GM19239 (cell line): ENCODE data around the genes TMEM179 and ZBTB42.

- RRBS, result 72% methylated on average over 6 of the region's 33 CpGs
Measured at GRCh38 chr14:104158744-104159420, 20.5 kb downstream of the KIF26A start.

DNA sequence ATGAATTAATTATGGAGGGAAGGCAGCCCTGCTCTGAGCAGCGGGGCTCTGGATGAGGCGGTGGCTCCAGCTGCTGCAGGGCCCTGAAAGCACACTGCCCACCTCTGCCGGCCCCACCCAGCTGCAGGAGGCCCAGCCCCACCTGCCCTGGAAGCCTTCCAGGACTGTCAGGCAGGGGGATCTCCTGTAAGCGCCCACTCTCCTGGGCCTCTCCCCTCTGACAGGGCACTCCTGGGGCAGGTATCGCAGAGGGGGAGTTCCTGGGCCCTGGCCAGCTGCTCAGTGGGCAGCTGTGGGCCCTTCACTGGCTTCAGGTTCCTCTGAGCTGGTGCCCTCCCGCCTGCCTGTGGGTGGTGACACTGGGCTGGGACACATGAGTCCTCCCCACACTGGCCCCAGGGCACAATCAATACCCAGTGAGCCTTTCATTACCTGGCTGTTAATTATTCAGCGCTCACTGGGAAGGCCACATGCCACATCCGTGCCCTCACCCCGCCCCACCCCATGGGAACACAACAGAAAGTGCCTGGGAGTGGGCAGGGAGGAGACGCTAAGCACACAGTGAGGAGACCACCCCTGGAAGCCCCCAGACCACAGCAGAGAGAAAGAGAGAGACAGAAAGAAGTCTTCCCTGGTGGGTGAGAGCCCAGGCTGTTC lies 142.3 kb upstream of the C14orf180 start:
- RRBS, result no CpG with 5 or more reads among the region's 10 CpGs

DNA sequence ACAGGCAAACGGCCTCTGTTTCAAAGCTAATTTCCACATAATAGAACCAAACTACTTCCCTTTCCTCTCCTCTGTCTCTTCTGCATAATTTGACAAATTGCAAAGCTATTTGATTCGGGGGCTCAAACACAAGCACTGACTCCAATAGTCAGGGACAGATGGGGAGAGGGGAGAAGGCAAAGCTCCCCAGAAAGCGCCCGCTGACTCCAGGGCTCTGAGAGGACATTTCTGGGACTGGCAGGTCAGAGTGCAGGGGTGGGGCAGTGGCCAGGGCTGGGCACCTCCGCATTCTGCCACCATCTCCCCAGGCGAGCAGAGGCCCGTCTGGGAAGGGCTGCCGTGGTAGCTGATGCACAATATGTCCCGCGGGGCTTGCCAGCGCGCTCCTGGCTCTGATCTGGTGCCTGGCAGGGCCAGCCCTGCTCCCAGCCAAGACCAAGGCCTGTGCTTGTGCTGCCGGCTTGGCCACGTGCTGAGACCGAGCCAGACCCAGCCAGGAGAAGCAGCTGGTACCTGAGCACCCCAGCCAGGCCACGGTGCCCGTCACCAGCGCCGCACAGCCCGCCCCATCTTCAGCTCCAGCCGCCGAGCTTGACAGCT lies 68.8 kb upstream of the C14orf180 start:
- RRBS, result no CpG with 5 or more reads among the region's 22 CpGs

DNA sequence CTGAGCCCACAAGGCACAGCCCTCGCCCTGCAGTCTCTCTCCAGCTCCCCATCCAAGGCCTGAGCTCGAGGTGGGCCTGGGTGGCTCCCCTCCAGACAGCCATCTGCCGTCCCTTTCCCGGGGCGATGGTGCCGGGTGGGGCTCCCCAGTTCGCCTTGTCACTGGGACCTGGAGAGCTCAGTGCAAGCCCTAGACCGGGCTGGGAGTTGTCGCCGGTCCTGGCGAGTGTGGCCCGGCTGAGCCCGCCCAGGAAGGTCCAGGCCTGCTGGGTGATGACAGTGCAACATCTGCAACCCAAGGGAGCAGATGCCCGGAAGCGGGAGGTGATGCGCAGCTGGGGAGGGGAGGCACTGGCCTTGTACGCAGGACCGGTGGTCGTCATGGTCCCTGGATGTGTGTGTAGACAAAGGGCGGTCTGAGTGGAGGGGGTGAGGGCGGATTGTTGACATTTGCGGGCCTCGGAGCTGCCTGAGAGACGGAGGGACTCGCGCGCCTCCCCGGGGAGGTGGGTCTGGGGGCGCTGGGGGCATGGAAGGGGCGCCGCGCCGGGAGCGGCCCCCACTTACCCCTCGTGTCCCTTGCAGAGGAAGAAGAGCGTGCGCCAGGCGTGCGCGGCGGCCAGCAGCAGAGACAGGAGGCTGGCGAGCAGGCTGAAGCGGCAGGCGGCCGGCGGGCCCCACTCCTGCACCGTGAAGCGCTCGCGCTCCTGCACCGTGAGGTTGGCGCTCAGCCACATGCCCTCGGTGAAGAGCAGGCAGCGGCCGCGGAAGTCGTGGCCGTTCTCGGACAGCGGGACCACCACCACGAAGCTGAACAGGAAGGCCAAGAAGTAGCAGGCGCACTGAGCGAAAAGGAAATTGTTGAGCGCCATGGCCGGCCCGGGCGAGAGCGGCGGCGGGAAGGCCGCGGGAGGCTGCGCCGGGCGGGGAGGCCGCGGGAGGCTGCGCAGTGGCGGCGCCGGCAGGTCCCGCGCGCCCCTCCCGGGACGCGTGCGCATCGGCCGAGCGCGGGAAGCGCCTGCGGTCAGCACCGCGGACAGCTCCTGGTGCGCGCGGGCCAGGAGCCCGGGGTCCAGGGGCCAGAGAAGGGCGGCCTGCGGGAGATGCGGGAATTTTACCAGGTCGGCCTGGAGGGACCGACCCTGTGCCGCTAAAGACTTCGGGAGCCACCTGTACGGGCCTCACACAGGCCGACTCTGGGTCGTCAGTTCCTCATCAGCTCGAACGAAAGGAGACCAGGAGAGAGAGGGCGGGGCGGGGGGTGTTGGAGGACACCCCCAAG lies at the start of gene TMEM179:
Gene TMEM179, minus strand, starts transcription at position 902 of the 1,281 bp plus-strand sequence.
- RRBS, result 13% methylated on average over 46 of the region's 114 CpGs

DNA sequence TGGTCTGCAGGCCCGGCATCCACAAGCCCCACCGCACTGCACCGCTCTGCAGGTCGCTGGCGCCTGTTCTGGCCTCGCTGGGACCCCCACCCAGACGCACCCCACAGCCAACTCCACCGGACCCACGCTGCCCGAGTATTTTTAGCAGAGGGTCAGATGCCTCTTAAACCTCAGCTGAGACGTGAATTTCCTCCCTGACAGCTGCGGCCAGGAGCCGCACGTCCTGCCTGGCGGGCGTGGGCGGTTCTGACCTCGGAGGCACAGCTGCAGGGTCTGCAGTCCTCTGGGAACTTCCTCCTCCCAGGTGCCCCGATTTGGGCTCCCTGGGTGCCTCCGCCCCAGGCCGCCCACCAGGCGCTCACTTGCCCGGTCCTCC lies 29.4 kb upstream of the INF2 start:
- RRBS, result 3% methylated on average over 5 of the region's 23 CpGs

DNA sequence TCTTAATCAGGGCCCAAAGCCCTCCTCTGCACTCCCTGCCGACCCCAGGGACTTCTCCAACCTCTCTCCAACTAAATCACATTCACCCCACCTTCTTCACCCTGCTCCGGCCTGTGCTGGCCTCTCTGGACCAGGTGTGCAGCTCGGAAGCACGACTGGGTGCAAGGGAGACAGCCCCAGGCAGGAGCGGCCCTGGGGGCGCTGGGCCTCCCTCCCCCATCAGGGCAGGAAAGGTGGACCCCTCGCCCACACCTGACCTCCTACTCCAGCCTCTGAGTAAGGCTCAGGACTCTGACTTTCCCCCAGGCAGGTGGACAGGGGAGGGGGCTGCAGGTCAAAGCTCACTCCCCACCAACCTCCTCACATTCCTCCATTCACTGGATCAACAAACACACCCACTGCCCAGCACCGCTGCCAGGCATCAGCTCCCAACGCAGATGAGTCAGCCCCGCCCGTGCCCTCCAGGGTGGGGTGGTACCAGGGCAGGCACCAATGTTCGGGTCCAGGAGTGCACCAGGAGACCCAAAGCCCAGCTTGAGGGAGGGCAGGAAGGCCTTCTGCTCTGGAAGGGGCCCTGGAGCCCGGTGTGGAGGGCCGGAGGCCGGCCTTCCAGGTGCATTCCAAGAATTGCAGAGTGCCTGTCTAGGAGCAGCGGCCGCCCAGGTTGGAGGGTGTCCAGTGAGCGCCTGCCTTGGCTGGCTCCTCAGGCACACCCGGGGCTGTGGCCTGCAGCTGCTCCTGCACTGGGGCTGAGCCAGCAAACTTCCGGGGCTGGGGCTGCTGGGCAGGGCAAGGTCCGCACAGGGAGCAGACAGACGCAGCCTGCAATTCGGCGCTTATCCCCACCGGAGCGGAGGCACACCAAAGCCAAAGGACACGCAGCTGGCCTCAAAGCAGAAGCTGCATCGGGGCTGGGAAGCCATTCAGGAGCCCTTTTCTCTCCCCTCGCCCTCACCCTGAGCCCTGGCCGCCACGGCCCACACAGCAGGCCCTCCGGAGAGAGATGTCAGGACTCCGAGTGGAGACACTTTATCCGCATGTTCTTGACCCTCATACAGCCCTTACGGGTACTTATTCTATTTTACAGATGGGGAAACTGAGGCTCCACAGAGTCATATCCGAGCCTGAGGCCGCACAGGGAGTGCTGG lies 1.5 kb upstream of the INF2 start:
- RRBS, result 79% methylated on average over 7 of the region's 37 CpGs

- RRBS, result no CpG with 5 or more reads among the region's 17 CpGs
Measured at GRCh38 chr14:104779889-104780294, 15.7 kb downstream of the AKT1 start.

DNA sequence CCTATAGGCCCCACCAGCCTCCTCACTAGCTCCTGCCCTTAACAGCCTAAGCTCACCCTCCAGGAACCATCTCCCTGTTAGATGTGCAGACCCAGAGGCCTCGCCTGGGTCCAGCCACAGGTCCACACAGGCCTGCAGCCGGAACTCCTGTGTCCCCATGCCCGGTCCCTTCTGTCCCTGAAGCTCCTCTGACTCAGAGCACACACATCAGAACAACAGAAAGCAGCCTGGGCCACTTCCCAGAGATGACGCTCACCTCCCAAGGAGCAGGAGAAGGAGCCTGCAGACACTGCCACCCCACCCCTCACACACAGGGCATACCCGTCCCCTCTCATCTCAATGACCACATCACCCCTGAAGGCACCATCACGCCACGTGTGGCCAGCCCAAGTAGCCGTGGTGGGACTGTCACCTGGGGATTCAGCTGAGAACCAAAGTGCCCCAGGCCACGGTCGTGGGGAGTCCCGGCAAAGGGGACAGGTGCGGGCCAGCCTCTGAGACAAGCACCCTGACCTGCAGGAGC lies 5.7 kb downstream of the AKT1 start:
- RRBS, result no CpG with 5 or more reads among the region's 12 CpGs

- RRBS, result 2% methylated on average over 61 of the region's 151 CpGs
Measured at GRCh38 chr14:104800104-104801206, at the start of gene ZBTB42. TSS of gene ZBTB42 (plus strand) at chr14:104801101.

DNA sequence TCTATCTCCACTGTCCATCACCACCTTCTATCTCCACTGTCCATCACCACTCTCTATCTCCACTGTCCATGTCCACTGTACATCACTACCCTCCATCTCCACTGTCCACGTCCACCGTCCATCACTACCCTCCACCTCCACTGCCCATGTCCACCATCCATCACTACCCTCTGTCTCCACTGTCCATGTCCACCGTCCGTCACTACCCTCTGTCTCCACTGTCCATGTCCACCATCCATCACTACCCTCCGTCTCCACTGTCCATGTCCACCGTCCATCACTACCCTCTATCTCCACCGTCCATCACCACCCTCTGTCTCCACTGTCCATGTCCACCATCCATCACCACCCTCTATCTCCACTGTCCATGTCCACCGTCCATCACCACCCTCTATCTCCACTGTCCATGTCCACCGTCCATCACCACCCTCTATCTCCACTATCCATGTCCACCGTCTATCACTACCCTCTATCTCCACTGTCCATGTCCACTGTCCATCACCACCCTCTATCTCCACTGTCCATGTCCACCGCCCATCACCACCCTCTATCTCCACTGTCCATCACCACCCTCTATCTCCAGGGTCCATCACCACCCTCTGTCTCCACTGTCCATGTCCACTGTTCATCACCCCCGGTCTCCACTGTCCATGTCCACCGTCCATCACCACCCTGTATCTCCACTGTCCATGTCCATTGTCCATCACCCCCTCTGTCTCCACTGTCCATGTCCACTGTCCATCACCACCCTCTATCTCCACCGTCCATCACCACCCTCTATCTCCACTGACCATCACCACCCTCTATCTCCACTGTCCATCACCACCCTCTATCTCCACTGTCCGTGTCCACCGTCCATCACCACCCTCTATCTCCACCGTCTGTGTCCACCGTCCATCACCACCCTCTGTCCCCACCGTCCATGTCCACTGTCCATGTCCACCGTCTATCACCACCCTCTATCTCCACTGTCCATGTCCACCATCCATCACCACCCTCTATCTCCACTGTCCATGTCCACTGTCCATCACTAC lies 3.7 kb upstream of the CEP170B start:
- RRBS, result no CpG with 5 or more reads among the region's 20 CpGs

GRCh38 chr14:104865525-104866312 lies 651 bp downstream of the CEP170B start:
- RRBS, result 2% methylated on average over 32 of the region's 81 CpGs

GRCh38 chr14:104953394-104954600 lies 24.4 kb downstream of the AHNAK2 start:
- RRBS, result no CpG with 5 or more reads among the region's 32 CpGs

DNA sequence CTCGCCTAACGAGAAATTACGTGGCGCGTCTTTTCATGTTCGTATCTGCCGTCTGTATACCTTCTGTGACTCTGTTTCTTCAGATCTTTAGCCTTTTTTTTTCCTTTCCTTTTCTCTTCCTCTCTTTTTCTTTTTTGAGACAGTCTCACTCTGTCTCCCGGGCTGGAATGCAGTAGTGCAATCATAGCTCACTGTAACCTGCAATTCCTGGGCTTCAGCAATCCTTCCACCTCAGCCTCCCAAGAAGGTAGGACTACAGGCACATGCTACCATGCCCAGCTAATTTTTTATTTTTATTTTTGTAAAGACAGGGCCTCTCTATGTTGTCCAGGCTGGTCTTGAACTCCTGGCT lies 15.2 kb upstream of the GPR132 start:
- RRBS, result no CpG with 5 or more reads among the region's 8 CpGs

GRCh38 chr14:105124303-105125035 lies 44.1 kb downstream of the JAG2 start:
- RRBS, result no CpG with 5 or more reads among the region's 16 CpGs

- RRBS, result no CpG with 5 or more reads among the region's 26 CpGs
Measured at GRCh38 chr14:105152807-105153496, 15.6 kb downstream of the JAG2 start.

DNA sequence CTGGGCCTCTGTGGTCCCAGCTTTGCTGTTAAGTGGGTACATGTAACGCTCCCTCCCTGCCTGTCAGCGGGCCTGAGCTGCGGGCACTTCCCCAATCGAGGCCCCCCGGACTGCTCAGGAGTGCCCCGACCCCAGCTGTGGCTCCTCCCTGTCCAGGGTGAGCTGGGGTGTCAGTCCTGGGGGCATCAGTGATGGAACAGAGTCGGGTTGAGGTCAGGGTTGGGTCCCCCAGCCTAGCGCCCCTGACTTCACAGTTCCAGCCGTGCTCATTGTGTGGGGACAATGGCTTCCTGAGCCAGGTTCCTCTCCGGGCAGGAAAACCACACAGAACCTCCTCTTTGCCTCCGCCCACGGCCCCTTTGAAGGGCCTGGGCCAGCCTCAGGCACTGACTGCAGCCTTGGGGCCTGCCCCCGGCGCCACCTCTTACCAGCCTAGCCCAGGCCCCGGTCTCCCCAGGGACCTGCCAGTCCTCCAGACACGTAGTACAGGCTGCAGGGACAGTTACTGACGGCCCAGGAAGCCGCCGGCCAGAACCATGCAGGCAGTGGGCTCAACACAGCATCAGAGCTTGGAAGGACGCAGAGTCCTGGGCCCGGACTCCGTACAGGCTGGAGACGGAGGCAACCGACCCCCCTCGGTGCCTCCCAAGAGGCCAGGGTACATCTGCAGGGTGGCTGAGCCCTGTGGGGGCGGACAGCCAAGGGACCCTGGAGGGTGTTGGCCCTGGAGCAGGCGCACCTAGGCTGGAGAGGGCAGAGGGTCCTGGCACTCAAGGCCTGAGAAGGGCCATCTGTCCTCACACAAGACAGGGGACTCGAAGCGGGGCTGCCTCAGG lies 20.8 kb upstream of the NUDT14 start:
- RRBS, result 19% methylated on average over 8 of the region's 29 CpGs

- RRBS, result no CpG with 5 or more reads among the region's 18 CpGs
Measured at GRCh38 chr14:105223201-105223792, 25.0 kb upstream of the BTBD6 start.

DNA sequence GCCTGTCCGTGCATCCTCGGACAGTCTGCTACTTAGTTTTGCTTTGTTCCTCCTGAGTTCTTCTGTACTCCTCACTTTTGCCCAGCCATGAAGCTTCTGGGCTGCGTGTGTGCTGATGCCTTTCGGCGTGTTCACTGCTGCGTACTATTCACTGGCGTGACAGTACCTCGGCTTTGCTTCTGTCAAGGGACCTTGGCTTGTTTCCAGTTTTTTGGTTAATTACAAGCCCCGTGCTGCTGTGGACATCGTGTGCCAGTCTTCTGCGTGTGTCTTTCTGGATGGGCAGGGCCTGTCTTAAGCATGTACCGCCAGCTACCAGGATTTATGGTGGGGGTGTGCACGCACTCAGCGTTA lies 2.5 kb downstream of the PACS2 start:
- RRBS, result no CpG with 5 or more reads among the region's 14 CpGs

- RRBS, result no CpG with 5 or more reads among the region's 17 CpGs
Measured at GRCh38 chr14:105330434-105331021, 16.0 kb downstream of the PACS2 start.

- RRBS, result no CpG with 5 or more reads among the region's 7 CpGs
Measured at GRCh38 chr14:105375537-105376220, 22.7 kb upstream of the TEX22 start.